Metastatic Liver Carcinoma in the Adrenal Gland (tissue), 2 donors: ENCODE measurements around a stretch of chr11.

DNA sequence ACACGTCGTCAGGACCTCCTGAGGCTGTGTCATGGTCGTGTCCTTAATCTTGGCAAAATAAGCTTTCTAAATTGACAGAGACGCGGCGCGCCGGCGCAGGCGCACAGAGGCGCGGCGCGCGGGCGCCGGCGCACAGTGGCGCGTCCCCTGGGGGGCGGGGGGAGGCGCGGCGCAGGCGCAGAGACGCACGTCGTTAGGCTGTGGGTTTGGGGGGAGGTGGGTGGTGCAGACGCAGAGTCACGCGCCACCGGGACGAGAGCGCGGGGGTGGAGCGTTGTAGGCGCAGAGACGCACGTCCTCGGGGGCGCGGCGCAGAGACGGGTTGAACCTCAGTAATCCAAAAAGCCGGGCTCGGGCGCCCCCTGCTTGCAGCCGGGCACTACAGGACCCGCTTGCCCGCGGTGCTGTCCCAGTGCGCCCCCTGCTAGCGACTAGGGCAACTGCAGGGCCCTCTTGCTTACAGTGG lies 3.5 kb upstream of the SCGB1C1 start:
- PRO-cap, 2 experiments: no peak in any of the 2 experiments

DNA sequence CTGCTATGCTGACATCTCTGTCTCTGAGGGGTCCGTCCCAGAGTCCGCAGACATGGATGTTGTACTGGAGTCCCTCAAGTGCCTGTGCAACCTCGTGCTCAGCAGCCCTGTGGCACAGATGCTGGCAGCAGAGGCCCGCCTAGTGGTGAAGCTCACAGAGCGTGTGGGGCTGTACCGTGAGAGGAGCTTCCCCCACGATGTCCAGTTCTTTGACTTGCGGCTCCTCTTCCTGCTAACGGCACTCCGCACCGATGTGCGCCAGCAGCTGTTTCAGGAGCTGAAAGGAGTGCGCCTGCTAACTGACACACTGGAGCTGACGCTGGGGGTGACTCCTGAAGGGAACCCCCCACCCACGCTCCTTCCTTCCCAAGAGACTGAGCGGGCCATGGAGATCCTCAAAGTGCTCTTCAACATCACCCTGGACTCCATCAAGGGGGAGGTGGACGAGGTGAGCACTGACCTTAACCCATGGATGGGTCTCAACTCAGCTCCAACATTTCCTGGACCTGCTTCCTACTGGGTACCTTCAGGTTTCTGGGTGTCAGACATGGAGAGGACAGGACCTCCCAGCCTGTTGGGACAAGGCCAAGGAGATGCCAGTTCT lies 2.1 kb downstream of the RIC8A start:
- PRO-cap, 2 experiments: no peak in any of the 2 experiments

- PRO-cap, 2 experiments: no peak in any of the 2 experiments
Observed at GRCh38 chr11:216359-217013, 9.0 kb downstream of the RIC8A start.

- PRO-cap, 2 experiments: peak in 2 of 2 experiments; most common plus-strand start chr11:267632 (in 2)
Observed at GRCh38 chr11:266907-268099, 10.9 kb upstream of the NLRP6 start.

DNA sequence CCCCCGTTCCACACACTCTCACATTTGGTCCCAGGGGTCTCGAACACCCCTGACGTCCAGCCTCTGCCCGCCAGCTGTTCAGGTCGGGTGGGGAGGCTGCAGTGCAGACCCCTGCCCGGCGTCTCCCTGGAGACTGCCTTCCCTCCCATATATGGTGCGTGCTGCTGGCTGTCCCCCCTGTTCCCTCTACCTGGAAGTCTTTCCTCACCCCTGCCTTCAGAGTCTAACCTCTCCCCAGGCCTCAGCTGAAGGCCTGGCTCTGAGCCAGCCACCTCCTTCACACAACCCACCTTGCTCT lies 285 bp upstream of the NLRP6 start:
- PRO-cap, 2 experiments: no peak in any of the 2 experiments

- PRO-cap, 2 experiments: peak in 2 of 2 experiments; most common plus-strand start chr11:312413 (in 2); most common minus-strand start chr11:312290 (in 2)
Observed at GRCh38 chr11:311695-313119, 1.6 kb upstream of the IFITM1 start.

DNA sequence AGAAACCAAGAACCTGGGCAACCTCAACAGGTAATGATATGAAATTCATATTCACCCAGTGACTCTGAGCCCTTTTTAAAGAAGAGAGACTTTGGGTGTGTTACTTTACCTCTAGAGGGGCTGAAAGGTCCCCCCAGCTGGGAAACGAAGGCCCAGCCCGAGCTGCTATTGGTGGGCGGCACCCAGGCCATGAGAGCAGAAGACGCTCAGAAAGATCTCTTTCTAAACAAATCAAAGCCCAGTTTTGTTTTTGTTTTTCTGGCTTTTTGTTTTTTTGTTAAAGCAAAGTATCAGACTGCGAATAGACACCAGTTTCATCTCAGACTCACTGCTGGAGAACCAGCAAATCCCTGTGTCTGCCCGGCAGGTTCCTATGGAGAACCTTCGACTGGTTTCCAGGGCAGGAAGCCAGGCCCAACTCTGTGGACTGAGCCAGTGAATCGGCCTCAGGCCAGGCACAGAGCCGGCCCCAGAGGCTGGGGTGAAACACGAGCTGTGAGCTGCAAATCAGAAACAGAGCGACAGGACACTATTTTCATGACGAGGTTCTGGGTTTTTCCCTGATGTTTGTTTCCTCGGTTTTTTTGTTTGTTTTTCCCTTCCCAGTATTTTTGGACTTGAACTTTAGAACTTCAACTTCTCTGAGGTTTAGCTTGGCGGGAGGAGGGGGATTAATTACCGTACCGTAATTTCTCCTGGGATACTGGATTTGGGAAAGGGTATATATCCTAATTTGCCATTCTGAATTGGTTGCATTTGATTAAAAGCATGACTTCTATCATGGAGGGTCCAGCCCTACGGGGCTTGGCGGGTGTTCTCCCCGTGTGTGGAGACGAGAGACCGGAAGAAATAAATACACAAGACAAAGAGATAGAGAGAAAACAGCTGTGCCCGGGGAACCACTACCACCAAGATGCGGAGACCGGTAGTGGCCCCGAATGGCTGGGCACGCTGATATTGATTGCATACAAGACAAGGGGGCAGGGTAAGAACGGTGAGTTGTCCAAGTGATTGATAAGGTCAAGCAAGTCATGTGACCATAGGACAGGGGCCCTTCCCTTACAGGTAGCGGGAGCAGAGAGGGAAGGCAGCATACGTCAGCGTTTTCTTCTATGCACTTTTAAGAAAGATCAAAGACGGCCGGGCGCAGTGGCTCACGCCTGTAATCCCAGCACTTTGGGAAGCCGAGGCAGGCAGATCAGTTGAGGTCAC lies 15.8 kb upstream of the B4GALNT4 start:
- PRO-cap, 2 experiments: peak in 2 of 2 experiments; most common plus-strand start position 1,064 of the sequence (in 2); most common minus-strand start position 327 of the sequence (in 2)

DNA sequence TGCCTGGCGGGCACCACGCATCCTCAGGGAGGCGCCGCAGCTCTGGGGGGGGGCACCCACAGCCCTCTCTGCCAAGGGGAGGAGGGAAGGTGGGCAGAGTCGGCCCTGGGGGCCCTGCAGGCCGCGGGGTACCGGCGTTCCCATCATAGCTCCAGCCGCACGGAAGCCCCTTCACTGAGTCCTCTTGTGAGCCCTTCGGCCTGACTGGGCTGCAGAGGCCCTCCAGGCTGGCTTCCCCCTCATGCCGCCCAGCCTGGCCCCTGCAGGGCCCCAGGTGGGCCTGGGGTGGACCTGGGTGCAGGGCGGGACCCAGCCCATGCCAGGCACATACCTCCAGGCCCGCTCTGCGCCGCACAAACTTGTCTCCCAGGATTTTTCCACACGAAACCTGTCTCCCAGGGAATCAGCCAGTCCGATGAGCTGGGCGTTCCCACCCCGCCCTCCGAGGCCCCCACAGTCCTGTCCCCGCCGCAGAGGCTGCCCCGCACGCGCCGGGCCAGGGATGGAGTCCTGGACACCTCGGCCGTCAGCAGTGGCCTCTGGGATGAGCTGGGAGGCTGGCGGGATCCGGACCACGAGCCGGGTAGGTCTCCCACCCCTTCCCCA lies 1.8 kb upstream of the PKP3 start:
- PRO-cap, 2 experiments: no peak in any of the 2 experiments

- PRO-cap, 2 experiments: no peak in any of the 2 experiments
Observed at GRCh38 chr11:414404-414880, 357 bp downstream of the SIGIRR start.

GRCh38 chr11:559729-560042 lies 852 bp downstream of the LMNTD2 start:
- PRO-cap, 2 experiments: peak in 2 of 2 experiments; most common plus-strand start chr11:559932 (in 1); most common minus-strand start chr11:559812 (in 2)

GRCh38 chr11:569106-569968 lies 6.9 kb upstream of the PHRF1 start:
- PRO-cap, 2 experiments: no peak in any of the 2 experiments

GRCh38 chr11:688062-688850 lies 6.8 kb downstream of the DEAF1 start:
- PRO-cap, 2 experiments: no peak in any of the 2 experiments

- PRO-cap, 2 experiments: no peak in any of the 2 experiments
Observed at GRCh38 chr11:696837-697701, 1.5 kb downstream of the TMEM80 start.

- PRO-cap, 2 experiments: no peak in any of the 2 experiments
Observed at GRCh38 chr11:737889-738408, 9.3 kb upstream of the TALDO1 start.

GRCh38 chr11:821067-821872 lies 2.6 kb downstream of the PNPLA2 start:
- PRO-cap, 2 experiments: peak in 2 of 2 experiments; most common plus-strand start chr11:821481 (in 1); most common minus-strand start chr11:821205 (in 2)

GRCh38 chr11:927842-928468 lies 2.3 kb downstream of the AP2A2 start:
- PRO-cap, 2 experiments: no peak in any of the 2 experiments

DNA sequence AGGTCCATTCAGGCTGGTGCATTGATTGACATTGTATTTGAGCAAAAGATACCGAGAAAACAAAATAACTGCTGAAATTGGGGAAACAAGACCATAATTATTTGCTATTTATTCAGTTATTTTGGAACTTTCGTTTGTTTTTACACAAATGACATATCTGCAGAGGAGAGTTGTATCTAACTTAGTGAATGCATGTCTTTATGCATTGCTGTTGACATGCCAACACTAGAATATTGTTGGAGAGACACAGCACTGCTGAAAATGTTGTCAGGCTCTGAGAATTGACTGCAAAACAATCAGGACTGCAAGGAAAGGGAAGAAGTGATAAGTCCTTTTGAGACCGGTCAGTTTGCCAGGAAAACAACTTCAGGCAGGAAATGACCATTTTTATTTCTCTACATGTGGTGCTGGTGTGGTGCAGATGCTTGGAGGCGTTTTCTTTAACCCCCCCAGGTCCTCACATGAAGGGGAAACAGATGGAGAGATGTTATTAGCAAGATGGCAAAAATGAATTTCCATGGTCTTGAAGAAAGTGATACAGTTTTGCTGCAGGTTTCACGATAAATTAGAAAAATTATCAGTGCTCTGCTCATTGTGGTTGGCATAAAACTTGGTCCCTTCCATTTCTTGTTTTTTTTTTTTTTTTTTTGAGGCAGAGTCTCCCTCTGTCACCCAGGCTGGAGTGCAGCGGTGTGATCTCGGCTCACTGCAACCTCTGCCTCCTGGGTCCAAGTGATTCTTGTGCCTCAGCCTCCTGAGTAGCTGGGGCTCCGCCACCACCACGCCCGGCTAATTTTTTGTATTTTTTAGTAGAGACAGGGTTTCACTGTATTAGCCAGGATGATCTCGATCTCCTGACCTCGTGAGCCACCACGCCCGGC lies 5.7 kb downstream of the AP2A2 start:
- PRO-cap, 2 experiments: no peak in any of the 2 experiments

DNA sequence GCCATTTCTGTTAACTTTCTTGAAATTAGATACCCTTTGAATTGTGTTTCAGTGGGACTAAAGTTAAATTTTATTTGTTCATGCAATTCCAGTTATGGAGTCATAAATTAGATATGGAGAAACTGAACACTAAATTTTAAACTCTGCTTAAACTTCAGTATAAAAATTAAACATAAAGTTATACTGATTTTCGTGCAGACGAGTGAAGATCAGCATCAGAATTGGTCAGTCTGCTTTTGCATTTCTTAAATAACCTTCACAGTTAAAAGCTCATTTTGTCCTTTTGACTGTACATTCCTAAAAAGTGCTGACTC lies 6.5 kb downstream of the AP2A2 start:
- PRO-cap, 2 experiments: no peak in any of the 2 experiments

- PRO-cap, 2 experiments: no peak in any of the 2 experiments
Observed at GRCh38 chr11:981772-982242, 54.7 kb downstream of the MUC6 start.

GRCh38 chr11:986186-987079 lies 50.1 kb downstream of the MUC6 start:
- PRO-cap, 2 experiments: no peak in any of the 2 experiments